Kidney epithelial cell (primary cell): ENCODE results near the genes SLC30A4 and GALK2.

GRCh38 chr15:45184251-45185406 is 3.1 kb downstream of the SHF start:
- RAMPAGE, long total RNA = no peak
- RRBS = no CpG with 5 or more reads among the region's 14 CpGs

GRCh38 chr15:45199020-45199519 is 11.3 kb upstream of the SHF start:
- RAMPAGE, long total RNA = no peak
- RRBS = no CpG with 5 or more reads among the region's 21 CpGs

- RAMPAGE, long total RNA = no peak
- RRBS = no CpG with 5 or more reads among the region's 35 CpGs
Measured at GRCh38 chr15:45278908-45279711, 27.1 kb downstream of the SLC28A2 start.

- RAMPAGE, long total RNA = no peak
- RRBS = no CpG with 5 or more reads among the region's 21 CpGs
Measured at GRCh38 chr15:45377014-45377960, 1.1 kb downstream of the GATM start.

GRCh38 chr15:45386398-45387038 is 8.2 kb upstream of the GATM start:
- RAMPAGE, long total RNA = no peak
- RRBS = no CpG with 5 or more reads among the region's 8 CpGs

- RAMPAGE, long total RNA = no peak
- RRBS = under 1% methylated on average over 11 of the region's 63 CpGs
Measured at GRCh38 chr15:45522714-45523572, at the start of gene SLC30A4. Gene SLC30A4, minus strand, starts transcription at chr15:45522755.

- RAMPAGE, long total RNA = no peak
- RRBS = no CpG with 5 or more reads among the region's 8 CpGs
Measured at GRCh38 chr15:47293571-47294360, 423.5 kb upstream of the SEMA6D start.

- RAMPAGE, long total RNA = no peak
- RRBS = no CpG with 5 or more reads among the region's 16 CpGs
Measured at GRCh38 chr15:47719115-47719778, 1.9 kb downstream of the SEMA6D start.

DNA sequence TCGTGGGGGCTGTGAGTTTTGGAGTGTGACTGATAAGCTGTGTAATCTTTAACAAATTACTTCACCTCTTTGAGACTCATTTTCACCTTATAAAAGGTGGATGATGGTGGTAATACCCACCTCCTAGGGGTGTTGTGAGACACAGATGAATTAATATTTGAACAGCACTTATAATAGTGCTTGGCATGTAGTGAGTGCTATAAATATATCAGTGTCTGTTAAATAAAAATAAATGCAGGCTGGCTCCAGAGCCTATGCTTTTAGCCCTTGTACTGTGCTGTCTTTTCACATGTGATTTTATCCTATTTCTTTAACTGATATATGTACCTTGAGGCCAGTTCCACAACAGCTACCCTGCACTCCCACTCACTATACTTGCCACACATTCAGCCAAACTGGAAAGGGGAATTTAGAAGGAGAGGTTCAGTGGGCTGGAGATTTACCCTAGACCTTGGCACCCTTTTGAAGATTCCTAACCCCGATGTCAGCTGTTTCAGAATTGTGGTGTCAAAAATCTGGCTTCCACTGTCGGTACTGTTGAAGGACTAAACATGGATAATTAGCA is 9.3 kb downstream of the SEMA6D start:
- RAMPAGE, long total RNA = no peak
- RRBS = no CpG with 5 or more reads among the region's 3 CpGs

DNA sequence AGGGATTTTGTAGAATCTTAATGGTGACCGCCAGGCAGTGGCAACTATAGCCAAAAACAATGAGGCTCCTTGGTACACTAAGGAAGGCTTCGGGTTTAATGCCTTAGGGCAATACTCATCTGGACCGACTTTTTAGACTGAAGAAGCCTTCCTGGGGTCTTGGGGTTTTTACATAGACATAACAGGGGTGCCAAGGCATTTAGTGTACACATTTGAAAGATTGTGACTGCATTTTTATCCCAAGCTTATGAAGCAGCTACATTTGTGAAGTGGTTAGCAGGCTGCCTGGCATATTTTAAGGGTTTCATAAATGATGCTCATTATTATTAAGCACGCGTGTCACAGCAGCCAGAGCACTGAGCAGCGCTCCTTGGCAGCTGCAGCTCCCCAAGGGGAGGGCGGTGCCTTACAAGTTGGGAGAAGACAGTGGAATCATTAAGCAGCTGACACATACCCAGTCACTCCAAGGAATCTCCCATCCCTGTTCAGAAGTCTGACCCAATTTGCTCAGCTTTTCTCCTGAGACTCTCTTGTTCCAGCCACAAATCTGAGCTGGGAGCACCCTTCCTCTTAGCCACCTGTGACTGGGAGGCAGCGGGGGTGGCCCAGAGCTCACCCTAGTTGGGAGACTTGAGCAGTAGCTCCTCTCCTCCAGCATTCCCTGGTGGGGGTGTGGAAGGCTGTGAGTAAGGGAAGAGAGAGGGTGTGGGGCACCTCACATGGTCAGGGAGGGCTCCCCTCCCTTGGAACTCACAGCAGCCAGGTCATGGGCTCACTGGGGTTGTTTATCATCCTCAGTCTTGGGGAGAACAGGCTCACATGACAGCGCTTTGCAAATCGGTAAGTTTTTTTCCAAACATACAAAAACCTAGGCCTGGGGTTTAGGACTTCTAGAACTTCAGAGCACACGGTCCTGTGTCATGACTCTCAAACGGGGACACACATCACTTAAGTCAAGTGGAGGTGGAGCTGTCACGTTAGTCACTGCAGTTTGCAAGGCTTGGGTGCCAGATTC is 64.3 kb downstream of the DUT start:
- RAMPAGE, long total RNA = no peak
- RRBS = no CpG with 5 or more reads among the region's 13 CpGs

GRCh38 chr15:48400006-48400235 is 68.7 kb downstream of the DUT start:
- RAMPAGE, long total RNA = no peak
- RRBS = no CpG with 5 or more reads among the region's 1 CpG

GRCh38 chr15:48533856-48534429 is 111.6 kb downstream of the FBN1 start:
- RAMPAGE, long total RNA = no peak
- RRBS = no CpG with 5 or more reads among the region's 3 CpGs

- RAMPAGE, long total RNA = no peak
- RRBS = no CpG with 5 or more reads among the region's 4 CpGs
Measured at GRCh38 chr15:48536643-48537330, 108.7 kb downstream of the FBN1 start.

DNA sequence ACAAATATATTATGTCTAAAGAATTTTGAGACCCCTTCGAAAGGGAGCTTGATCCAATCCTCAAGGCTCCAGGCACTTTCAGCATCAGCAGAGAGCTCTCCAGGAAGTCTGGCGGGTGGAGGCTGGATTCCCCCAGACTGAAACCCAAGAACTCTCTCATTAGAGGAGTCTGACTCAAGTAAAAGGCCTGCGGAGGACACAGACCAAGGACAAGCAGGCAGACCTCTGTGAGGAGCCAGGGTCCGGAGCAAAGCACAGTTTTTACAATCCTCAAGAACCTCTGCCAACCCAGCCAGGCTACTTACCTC is 86.3 kb downstream of the FBN1 start:
- RAMPAGE, long total RNA = no peak
- RRBS = no CpG with 5 or more reads among the region's 4 CpGs

DNA sequence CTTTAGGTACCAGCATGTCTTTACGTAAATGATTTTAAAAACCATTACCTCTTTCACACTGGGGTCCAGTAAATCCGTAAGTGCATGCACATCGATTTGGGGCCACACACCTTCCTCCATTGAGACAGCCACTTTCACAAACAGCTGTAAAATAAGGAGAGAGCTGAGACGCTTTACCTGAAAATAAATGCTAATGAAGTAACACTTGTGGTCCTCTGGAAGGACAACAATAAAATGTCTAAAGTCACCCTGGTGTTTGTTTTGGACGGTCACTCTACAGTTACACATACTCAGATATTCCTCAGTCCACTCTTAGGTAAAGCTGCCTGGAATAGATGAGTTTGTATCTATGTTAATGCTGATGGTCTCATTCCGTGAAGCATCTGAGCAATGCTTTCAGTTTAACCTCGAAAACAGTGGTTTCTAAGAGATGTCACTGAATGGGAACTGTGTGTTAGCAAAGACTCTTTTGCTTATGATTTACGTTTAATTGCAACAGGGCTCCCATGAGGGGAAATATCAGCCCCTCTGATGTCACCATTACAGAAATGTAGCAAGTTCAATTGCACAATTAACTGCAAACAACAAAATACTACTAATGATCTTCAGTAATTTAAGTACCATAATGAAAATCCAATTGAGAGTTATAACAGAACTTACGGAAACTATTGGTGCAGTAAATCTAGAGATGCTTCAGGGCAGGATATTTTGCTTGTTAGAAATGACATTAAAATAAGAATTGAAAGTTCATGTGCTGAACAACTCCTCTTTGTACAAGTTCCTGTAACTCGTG is 49.1 kb downstream of the FBN1 start:
- RAMPAGE, long total RNA = no peak
- RRBS = no CpG with 5 or more reads among the region's 10 CpGs

DNA sequence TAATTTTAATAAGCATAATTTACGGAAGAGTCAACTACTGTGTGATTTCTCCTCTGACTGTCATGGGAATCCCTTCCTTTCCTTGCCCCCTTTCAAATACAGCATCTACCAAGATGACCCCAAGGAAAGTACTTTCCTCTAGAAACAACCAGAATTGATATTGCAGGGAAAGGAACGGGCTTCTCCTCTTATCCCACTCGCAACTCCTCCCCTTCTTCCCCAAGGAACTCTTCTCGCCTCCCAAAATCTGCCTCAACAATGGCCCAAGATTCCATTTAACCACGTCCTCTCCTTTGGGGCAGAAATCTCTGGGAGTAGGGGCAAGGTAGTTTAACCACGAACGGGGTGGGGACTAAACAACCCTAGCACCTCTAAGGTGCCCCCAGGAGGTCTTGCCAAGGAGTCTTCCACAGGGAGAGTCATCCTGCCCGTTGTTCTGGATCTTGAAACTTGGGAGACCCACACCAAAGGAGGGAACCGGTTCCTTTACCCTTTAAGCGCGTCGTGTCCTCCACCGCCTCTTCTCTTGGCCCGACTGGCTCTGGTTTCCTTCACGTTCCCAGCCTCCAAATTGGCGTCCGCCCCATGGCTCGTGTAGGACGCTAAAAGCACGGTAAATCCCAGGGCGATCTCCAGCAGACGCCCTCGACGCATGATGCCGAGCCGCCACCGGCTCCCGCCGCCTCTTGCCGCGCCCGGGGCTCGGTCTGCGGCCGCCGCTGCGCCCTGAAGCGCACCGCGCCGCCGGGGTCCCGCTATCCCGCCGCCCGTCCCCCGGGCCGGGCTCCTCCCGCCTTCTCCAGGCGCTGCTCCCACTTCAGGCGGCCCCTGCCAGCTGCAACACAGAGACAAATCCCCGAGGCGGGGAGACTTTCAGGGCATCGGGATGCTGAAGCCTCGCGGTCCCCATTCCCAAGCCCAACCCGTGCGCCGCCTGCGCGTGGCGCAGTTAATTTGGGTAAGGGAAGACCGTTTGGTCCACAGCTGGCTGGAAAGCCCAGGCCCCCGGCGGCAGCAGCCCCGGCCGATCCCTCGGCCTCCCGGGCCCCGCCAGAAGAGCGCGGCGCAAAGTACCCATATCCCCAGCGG is 1.0 kb downstream of the FBN1 start:
- RAMPAGE, long total RNA = no peak
- RRBS = under 1% methylated on average over 17 of the region's 74 CpGs

- RAMPAGE, long total RNA = no peak
- RRBS = no CpG with 5 or more reads among the region's 5 CpGs
Measured at GRCh38 chr15:48797257-48797791, 13.5 kb downstream of the CEP152 start.

DNA sequence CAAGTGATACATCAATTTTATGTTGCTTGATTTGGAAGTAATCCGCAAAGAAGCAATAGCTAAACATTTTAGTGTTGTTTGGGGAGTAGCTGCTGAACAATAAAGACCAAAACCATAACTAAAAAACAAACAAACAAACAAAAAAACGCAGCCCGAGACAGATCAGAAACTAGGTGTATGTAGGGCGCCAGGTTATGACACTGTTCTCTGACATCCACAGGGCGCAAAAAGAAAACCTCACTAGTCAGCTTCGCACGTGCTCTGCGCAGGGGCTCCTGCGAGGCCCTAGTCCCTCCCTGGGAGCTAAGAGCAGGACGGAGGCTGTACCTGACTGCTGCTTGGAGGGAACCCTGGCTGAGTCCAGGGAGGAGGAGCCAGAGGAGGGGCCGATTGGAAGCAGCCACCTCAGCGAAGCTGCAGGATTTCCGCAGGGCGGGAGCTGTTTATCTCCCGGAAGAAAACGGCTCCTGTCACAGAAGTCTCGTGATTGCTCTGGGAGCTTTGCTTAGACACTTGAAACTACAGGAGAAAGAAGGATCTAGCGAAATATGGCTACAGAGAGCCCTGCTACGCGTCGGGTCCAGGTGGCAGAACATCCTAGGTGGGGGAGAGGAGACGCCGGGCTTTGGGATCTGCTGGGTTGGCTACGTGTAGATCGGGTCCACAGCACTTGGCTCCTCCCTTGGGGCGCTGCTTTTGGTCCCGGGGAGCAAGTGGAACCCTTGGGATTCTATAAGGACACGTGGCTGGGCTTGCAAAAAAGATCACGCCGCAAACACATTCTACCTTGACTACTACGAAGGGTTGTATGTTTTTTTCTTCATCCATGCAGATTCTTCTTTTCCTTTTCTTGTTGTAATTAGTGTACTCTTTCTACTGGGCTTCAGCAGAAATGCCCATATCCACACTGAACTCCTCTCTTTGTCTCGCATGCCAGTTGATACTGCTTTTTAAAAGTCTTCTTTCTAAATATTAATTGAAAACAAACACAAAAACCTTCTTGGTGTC is at the start of gene GALK2:
Gene GALK2, plus strand, starts transcription at position 473 of the 1,008 bp plus-strand sequence.
- RAMPAGE, long total RNA = start-site peak on the plus strand centred at position 496 of the sequence, 53 bp wide, 18 and 79 reads in 2 replicates
- RRBS = 1% methylated on average over 4 of the region's 32 CpGs

GRCh38 chr15:49423791-49424634 is 971 bp downstream of the FGF7 start:
- RAMPAGE, long total RNA = no peak
- RRBS = no CpG with 5 or more reads among the region's 6 CpGs

GRCh38 chr15:49428052-49429170 is 5.4 kb downstream of the FGF7 start:
- RAMPAGE, long total RNA = no peak
- RRBS = no CpG with 5 or more reads among the region's 5 CpGs